Foreskin keratinocyte (primary cell): ENCODE measurements around a stretch of chr2.

DNA sequence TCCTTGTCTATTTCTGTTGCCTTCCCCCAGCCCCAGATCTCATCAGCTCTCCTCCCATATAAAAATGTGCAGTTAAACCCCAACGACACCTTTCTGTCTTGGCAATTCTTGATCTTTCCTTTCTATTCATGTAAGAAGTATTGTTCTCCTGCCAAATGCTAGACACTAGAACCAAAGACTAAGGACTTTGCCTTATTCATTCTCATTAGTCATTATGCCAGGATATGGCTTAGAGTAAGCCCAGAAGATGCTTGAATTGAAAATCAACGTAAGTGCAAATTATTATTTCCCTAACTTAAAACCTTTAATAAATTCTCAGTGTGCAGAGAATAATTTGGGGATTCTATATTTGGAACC is 474 bp downstream of the CRIPT start:
- RAMPAGE, total RNA: no peak

- RAMPAGE, total RNA: no peak
Observed at GRCh38 chr2:46631868-46632715, 15.1 kb downstream of the CRIPT start.

DNA sequence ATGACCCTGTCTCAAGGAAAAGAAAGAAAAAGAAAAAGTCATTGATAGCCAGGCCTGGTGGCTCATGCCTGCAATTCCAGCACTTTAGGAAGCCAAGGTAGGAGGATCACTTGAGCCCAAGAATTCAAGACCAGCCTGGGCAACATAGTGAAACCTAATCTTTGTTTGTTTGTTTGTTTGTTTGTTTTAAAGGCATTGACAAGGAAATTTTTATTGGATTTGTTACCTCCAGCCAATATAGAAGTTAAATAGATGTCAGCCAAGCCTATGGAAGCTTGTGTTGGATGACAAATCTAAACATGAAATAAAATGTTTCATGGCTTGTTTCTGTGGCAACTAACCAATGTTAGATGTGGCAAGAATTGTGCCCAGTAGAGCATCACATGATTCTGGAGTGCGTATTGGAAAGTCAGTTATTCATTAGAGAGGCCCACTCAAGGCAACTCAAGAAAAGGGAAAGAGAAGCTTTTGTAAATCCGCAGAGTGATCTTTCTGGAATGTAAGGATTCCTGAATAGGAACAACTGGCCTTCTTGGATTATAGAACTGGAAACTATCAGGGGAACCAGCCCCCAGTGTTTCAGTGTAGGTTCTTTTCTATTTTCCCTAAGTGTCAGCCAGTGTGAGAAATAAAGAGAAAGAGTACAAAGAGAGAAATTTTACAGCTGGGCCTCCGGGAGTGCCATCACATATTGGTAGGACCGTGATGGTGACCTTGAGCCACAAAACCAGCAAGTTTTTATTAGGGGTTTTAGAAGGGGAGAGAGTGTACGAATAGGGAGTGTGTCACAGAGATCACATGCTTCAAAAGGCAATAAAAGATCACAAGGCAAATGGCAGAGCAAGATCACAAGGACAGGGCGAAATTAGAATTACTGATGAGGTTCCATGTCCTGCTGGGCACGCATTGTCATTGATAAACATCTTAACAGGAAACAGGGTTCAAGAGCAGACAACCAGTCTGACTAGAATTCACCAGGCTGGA is 25.3 kb downstream of the CRIPT start:
- RAMPAGE, total RNA: no peak

DNA sequence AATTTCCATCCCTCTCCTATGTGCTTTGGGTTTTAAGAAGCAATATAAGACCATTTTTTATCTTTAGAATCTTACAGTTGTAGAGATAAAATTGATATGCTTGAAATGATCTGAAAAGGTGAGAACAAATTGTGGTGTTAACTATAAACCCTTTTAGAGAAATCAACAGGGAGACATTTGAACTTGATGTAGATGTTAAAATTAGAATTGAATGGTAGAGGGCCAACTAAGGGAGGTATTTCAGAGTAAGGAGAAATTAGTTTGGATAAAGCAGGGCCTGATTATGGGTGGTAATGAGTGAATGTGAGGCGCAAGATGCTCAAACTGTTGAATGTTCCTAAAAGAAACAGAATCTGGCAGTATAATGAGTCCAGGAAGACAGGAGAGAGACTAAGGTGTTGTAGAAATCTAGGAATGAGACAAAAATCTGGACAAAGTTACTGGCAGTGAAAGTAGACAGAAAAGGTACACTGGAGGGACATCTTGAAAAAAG is 38.8 kb downstream of the SOCS5 start:
- RAMPAGE, total RNA: no peak

DNA sequence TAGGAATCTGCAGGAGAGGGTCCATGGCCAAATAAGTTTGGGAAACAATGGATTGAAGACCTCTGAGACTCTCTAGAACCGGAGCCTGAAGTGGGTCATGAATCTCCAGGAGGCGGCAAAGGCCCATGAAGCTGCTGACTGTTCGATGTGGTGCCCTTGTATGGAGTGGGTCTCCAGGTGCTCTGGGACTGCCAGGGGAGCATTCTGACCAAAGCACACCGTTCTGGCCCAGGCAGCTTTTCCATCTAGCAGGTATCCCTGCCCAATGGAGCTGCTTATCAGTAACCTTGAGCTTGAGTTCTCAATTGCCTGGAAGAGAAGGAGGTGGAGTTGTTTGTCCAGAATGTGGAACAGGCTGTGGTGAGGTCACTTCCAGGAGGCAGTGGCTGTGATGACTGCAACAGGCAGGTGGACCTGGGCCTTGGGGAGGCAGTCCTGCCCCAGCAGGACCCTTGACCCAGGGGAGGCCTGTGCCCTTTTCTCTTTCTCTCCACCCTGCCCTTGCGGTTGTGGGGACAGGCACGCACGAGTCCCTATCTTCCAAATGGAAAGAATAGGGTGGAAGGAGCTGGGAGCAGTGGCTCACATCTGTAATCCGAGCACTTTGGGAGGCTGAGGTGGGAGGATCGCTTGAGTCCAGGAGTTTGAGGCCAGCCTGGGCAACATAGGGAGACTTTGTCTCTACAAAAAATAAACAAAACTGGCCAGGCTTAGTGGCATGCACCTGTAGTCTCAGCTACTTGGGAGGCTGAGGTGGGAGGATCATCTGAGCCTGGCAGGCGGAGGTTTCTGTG is 40.7 kb downstream of the TTC7A start:
- RAMPAGE, total RNA: no peak

DNA sequence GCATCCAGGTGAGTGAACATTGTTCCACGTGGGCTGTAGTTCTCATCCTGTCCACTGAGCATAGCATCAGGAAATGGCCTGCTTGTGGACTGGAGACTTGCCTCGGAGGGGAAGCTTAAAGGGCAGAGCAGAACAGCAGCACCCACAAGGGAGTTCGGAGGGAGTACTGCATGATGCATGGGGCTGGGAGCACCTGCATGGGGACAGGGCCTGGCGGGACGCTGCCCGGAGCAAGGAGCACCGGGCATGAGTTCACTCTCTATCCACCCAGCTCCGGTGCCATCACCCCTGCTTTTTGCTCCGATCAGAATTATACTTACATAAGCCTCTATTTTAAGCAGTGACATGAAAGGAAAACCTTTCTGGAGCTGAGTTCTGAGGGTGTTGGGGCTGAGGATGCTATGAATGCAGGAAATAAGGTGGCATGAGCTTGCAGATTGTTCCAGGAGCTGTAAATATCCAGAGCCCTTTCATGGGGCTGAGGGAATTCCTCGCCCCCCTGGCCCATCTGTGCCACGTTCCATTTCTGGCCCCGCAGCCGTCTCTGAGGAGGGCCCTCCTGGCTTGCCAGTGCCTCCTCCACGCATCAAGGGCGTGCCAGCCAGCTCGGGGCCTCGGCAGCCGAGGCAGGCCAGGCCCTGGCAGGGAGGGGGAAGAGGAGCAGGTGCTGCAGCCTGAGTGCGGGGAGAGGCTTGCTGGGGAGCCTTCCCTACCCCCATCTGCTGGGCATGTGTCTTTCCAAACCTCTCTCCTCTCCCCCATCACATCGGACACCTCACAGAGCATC is 66.2 kb downstream of the TTC7A start:
- RAMPAGE, total RNA: no peak

GRCh38 chr2:47079697-47080210 is 75.4 kb downstream of the STPG4 start:
- RAMPAGE, total RNA: no peak

GRCh38 chr2:47174092-47174502 is 2.2 kb downstream of the CALM2 start:
- RAMPAGE, total RNA: no peak

DNA sequence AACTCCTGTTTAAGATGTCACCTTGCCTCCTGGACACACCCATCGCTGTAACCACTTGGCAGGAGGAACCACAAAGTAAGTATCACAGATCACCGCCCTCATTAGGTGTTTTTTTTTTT is 1.5 kb downstream of the CALM2 start:
- RAMPAGE, total RNA: no peak

- RAMPAGE, total RNA: no peak
Observed at GRCh38 chr2:47226582-47227304, 50.4 kb upstream of the CALM2 start.

DNA sequence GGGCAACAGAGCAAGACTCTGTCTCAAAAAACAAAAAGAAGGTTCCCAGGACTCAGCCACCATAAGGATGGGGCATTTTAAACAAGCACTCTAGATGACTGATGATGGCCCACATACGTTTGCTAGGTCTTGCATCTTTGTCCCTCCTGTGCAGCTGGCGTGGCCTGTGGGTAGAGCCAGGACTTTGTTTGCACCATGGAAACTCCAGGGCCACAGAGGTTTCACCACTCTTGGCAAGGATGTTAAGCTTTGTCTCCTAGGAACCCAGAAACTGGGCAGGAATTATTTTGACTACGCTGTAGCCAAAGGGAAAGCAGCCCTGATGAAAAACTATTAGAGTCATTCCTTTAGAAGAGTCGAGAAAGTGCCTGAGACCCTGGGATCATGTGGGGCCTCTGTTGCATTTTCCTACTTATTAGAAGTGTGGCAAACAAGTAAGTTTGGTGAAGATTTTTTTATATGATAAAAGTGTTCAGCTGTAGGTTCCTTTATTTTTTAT is 54.2 kb upstream of the CALM2 start:
- RAMPAGE, total RNA: no peak

DNA sequence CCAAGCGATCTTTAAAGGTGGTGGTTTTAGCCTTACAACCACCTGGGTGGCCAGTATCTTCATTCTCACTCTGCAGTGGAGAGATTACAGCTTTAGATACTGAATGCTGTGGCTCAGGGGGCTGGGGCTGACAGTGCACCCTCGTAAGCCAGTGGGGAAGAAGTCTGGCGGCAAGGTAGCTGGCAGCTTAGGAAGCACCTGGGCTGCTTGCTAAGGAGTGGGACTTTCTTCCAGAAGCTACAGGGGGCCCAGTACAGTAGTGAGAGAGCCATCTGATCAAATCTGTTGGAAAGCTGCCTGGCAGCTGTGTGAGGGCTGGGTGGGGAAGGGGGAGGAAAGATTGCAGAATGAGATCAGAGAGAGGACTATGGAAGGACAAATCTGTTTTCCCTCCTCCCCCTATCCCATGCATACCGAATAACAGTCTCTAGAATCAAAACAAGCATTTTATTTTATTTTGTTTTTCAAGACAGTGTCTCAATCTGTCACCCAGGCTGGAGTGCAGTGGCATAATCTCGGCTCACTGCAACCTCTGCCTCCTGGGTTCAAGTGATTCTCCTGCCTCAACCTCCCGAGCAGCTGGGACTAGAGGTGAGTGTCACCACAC is 47.4 kb upstream of the EPCAM start:
- RAMPAGE, total RNA: no peak

DNA sequence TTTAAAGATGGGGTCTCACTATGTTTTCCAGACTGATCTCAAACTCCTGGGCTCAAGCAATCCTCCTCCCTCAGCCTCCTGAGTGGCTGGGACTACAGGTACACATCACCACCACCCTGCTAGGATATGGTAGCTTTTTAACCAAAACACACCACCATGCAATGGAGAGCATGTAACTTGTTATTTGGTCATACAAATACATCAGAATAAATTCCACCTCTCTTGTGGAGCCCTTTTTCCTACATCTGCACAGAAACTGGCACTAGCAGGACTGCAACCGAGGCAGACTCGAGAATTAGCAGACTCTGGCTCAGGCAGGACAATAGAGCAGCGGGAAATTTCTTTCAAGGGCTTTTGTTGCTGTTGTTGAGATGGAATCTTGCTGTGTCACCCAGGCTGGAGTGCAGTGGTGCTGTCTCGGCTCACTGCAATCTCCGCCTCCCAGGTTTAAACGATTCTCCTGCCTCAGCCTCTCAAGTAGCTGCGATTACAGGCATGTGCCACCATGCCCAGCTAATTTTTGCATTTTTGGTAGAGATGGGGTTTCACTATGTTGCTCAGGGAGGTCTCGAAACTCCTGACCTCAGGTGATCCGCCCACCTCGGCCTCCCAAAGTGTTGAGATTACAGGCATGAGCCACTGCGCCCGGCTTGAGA is 34.8 kb upstream of the EPCAM start:
- RAMPAGE, total RNA: no peak

GRCh38 chr2:47336550-47337465 is 32.3 kb upstream of the EPCAM start:
- RAMPAGE, total RNA: no peak

DNA sequence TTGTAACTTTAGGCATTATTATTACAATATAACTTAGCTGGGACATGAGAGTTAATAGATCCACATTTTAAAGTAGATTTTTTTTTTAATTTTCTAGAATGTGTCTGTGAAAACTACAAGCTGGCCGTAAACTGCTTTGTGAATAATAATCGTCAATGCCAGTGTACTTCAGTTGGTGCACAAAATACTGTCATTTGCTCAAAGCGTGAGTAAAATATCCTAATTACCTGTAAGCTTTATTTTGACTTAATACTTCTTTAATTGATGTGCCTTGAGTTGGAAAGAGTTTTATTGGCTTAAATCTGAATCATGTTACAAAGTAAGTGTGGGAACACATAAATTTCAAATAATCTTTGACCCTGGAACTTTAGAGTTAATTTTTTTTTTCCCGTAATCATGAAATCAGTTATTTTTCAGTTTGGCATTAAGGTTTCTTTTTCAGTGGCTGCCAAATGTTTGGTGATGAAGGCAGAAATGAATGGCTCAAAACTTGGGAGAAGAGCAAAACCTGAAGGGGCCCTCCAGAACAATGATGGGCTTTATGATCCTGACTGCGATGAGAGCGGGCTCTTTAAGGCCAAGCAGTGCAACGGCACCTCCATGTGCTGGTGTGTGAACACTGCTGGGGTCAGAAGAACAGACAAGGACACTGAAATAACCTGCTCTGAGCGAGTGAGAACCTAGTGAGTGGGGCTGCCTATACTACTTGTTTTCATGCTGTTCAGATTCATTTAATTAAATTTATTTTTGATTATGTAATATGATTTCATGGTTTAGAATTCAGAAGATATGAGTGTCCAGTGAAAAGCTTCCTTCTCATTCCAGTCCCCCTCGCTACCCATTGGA is 4.5 kb downstream of the EPCAM start:
- RAMPAGE, total RNA: no peak

- RAMPAGE, total RNA: no peak
Observed at GRCh38 chr2:47790897-47791291, 7.9 kb downstream of the MSH6 start.

GRCh38 chr2:47795806-47796152 is 12.8 kb downstream of the MSH6 start:
- RAMPAGE, total RNA: no peak

- RAMPAGE, total RNA: no peak
Observed at GRCh38 chr2:47822004-47822660, 39.2 kb downstream of the MSH6 start.

DNA sequence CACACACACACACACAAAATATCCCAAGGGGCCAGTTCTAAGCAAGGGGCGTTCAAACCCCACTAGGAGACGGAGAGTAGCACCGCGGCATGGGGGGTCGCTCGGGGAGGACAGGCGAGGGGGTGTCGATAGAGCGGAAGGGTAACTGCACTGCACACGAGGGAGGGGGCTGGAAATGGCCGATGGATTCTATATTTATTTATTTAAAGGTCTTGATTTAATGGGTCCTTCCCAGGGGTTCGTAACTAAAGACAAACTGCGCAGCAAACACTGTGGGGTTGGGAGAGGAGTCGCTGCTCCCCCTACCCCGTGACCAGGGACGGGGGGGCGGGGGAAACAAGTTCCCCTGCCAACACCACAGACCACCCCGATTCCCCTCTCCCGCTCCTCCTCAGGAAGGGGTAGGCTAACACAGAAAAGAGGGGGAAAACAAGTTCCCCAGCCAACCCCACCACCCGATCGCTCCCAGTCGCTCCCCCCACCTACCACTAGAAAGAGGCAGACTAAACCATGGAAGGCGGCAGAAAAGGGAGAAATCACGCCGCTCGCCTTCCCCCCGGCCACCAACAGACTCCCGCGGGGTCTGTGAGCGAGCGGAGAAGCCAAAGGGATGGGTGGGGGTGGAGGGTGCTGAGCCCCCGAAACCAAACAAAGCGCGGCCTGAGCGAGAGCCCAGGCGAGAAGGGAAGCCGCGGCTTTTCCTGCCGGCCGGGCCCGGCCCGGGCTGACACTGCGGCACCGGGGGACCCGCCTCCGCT is 1.5 kb downstream of the FBXO11 start:
- RAMPAGE, total RNA: no peak

DNA sequence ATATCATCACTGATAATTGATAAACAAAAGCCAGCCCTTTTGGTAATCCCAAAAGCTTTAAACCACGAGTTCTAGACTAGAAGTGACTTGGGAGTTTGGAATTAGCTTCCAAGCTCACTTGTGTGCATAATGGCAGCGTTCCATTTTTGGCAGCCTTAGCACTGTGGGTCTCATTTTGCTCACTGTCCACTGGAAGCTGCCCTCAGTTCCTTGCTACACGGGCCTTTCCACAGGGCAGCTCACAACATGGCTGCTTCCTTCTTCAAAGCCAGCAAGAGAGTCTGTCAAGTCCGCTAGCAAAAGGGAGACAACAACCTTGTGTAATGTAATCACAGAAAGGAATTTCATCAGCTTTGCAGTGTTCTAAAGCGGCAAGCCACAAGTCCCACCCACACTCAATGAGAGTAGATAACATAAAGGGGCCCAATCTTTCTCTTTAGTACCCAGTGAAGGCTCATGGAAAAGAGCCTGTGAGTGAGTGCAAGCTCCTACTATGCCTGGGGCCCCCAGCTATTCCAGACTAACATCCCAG is 168.6 kb upstream of the FOXN2 start:
- RAMPAGE, total RNA: no peak